Camera-type eye (tissue), 1 donor: Measurements from ENCODE around the genes NCR2, PRICKLE4 and CCND3.

GRCh38 chr6:41199783-41200010 lies 1.3 kb downstream of the TREML2 start:
- RAMPAGE, long total RNA, result no peak

- RAMPAGE, long total RNA, result no peak
These were observed 15.0 kb upstream of the NCR2 start for GRCh38 chr6:41320383-41320899.

DNA sequence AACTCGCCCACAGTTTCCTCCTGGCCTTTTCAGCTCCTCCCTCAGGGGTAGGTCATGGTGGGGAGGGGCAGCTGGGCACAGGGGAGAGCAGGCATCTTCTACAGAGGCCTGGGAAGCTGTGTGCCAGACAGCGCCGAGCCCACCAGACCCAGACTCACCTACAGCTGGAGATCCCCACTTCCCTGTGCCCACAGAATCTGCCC lies at the start of gene NCR2:
Gene NCR2, plus strand, starts transcription at position 90 of the 203 bp plus-strand sequence.
- RAMPAGE, long total RNA, result no peak

GRCh38 chr6:41443256-41444078 lies 102.7 kb upstream of the FOXP4 start:
- RAMPAGE, long total RNA, result no peak

DNA sequence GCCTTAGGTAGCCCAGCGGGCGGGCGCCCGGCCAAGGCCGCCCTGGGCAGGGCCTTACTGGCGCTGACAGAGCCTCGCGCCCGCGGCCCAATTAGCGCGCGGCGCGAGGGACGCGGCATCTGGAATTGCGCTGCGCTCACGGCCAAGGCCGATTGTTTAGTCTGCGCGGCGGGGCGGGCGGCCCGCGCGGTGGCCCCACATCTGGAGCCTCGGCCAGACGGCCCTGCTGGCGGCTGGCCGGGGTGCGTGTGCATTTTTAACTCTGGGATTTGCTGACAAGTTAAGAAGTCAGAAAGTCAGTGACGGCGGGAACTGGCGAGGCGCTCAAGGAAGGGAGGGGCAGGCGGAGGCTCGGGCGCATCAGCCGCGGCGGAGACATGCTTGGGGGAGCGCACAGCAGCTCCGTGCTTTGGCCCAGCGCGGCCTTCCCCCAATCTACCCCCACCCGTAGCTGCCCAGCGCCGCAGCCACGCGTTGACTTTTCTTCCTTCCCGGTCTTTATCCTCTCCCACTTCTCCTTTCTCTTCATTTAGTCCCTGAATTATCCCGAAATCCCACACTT lies 41.0 kb upstream of the FOXP4 start:
- RAMPAGE, long total RNA, result no peak

GRCh38 chr6:41517895-41518456 lies 28.2 kb upstream of the FOXP4 start:
- RAMPAGE, long total RNA, result no peak

DNA sequence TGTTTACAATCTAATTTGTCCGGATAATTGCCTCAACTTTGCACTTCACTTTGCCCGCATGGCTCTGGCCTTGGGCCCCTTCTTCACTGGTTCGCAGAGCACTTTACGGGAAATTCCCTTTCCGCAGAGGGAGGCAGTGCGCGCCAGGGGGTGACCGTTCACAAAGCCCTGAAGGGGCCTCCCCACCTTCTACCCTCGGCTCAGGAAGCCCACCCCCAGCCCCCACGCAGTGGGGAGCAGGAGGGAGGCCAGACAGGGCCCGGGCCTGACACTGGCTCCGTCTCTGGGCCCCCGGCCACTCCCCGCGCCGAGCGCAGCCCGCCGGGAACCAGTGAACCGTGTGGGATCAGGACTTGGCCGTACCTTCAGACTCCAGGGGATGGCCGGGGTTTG lies 548 bp upstream of the FOXP4 start:
- RAMPAGE, long total RNA, result no peak

GRCh38 chr6:41546772-41546870 lies 440 bp downstream of the FOXP4 start:
- RAMPAGE, long total RNA, result no peak

GRCh38 chr6:41551139-41551885 lies 5.1 kb downstream of the FOXP4 start:
- RAMPAGE, long total RNA, result no peak

GRCh38 chr6:41560246-41561223 lies 14.4 kb downstream of the FOXP4 start:
- RAMPAGE, long total RNA, result no peak

DNA sequence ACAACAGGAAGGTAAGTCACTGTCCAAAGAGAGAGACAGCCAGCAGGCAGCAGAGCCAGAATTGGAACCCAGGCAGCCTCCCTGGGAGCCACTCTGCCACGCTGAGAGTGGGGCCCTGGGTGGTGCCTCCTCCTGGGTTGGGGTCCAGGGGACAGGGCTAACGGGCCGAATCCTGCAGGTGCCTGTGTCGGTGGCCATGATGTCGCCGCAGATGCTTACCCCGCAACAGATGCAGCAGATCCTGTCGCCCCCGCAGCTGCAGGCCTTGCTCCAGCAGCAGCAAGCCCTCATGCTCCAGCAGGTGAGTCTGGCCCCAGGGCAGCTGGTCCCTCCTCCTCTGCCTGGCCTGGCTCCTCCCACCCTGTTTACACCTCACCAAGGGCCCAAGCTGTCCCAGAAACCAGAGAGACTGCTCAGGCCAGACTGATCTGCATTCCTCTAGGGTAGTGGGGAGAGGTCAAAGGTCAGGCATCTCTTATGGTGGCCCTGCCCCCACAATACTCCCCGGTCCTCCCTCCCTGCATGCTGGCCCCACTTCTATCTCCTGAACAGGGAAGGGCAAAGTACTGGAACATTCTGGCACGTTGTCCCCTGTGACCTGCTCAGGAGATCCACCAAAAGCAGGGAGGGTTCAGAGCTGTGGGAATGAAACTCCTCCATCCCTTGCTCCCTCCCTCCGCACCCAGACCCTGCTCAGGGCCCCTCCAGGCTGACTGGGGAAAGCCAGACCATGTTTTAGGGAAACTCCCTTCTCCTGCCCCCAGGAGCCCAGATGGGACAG lies 38.6 kb downstream of the FOXP4 start:
- RAMPAGE, long total RNA, result no peak

DNA sequence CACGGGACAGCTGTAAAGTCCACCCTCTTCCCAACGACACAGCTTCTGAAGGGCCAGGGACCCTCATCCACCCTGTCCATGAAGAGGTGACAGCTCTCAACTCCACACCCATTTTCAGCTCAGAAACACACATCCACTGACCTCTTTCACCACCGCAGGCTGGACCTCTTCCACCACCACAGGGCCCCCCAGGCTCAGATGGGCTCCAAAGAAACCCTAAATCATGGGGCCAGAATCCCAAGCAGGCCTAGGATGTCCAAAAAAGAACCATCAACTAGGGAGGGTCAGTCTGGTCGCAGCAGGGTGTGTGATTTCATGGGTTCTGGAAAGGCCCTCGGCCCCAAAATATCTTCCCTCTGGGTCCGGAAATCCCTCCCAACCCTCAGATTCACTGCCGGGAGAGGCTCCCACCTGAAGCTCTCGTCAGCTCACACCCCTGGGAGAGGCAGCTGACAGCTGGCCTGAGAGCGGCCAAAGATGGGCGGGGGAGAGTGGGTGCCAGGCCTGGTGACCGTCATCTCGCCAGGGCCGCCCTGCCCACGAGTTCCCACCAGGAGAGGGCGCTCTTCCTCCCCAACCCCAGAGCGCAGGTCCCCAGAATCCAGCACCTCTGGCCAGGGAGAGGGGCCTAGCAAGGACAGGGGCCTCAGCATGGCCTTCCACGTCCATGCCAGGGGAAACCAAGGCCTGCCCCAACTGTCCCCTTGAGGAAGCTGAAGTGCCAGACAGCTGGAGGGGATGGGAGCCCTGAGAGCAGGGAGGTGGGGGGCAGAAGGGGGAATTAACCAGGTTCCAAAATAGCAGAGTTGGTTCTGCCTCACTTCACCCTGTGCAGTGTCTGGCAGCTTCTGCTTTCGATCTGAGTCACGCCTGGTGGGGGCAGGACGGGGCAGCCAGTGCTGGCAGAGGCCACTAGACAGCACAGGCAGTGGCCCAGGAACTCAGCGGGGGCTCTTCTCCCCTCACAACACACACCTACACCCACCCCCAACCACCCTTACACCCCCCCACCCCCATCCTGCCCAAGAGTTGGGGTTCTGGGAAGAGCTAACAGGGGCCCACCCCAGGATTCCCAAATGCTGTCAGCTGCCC lies 29.6 kb downstream of the TFEB start:
- RAMPAGE, long total RNA, result no peak

DNA sequence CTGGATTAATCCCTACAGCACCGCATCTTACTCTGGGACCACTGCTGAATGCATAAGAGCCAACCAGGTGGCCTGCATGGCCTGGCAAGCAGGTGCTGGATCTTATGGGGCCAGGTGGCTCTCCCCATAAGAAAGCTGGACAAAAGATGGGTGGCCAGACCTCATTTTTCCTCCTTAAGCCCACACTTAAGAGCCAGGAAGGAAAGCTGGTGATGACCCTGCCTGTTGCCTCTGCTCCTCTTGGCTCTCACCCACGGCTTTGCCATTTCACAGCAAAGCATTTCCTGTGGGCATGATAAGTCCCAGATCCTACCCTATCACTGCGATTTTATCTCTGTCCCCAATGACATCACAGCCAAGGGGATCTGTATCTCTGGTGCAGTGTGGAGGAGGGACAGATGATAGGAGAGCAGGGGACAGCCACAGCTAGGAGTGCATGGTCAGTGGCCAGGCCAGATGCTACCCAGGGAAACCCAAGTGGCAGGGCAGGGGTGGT lies 5.0 kb downstream of the TFEB start:
- RAMPAGE, long total RNA, result no peak

GRCh38 chr6:41740422-41741040 lies 5.1 kb upstream of the TFEB start:
- RAMPAGE, long total RNA, result no peak

GRCh38 chr6:41780318-41781213 lies at the start of gene PRICKLE4:
Gene PRICKLE4, plus strand, starts transcription at chr6:41780782.
- RAMPAGE, long total RNA, result no peak

DNA sequence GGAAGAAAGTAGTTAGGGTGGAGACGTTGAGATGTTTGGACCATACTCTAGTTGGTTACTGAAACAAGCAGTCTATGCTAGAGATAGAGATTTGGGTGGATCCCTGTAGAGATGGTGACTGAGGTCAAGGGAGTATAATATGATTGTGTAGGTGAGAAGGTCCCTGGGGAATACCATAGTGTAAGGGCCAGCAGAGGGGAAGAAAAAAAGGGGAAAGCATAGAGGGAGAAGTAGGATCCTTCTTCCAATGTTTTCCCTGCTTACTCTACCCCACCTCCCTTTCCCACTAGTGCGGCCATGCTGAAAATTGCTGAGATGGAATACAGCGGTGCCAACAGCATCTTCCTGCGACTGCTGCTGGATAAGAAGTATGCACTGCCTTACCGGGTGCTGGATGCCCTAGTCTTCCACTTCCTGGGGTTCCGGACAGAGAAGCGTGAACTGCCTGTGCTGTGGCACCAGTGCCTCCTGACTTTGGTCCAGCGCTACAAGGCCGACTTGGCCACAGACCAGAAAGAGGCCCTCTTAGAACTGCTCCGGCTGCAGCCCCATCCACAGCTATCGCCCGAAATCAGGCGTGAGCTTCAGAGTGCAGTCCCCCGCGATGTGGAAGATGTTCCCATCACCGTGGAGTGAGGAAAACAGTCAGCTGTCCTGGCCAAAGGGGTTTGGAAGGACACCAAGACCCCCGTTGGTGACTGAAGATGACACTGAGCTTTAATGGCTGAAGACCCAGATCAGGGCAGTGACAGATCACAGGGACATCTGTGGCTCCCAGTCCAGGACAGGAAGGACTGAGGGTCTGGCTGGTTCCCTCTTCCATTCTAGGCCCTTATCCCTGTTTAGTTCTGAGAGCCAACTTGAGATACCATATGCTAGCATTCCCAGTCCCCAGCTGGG lies 9.3 kb downstream of the CCND3 start:
- RAMPAGE, long total RNA, result no peak

DNA sequence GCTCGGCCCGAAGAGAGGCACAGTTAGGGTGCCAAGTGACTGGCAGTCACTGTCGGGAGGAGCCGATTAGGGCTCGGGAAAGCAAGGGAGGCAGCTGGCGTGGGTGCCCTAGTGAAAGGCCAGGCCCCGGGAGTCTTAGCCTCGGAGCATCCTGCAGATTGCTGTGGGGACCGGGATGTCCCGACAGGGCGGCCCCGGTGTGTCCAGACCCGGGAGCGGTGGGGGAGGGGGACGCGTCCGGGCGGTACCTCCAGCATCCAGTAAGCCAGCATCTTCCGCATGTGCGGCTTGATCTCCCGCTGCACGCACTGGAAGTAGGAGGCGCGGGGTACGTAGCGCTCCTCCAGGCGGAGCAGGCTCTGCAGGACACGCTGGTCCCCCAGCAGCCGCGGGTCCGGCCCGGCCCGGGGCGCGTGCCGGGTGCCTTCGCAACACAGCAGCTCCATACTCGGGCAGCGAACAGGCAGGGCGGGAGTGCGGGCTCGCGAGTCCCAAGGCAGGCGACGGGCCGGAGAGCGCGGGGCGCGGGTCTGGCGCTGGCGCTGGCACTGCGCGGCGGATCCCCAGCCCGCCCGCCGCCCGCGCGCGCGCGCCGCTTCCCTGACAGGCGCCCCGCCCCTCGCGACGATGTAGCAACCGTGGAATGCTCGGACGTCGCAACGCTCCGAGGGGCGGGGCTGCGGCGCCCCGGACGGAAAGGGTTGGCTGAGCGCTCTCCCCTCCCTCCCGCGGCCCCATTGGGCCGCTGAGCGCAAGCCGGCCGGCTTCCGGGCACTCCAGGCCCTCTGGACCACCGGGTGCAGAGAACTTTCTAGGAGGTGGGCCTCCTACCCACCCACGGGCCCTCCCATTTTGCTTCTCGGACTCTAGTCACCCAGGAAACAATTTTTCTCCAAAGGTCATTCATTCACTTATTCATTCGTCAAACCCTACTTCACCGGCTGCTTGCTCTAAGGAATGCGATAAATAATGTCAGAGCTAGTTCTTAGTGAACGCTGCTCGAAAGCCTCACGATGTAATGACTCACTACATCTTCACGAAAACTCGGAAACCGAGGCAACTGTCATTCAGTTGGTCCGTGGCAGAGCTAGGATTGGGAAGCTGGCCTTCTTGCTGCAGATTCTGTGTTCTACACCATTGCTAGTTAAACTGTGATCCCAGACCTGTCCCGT lies at the start of gene CCND3:
Gene CCND3, minus strand, starts transcription at position 605 of the 1,172 bp plus-strand sequence.
- RAMPAGE, long total RNA, result no peak

GRCh38 chr6:42022603-42023034 lies 27.7 kb upstream of the TAF8 start:
- RAMPAGE, long total RNA, result no peak

GRCh38 chr6:42039193-42039932 lies 11.0 kb upstream of the TAF8 start:
- RAMPAGE, long total RNA, result no peak

GRCh38 chr6:42046552-42047279 lies 3.6 kb upstream of the TAF8 start:
- RAMPAGE, long total RNA, result no peak